Metastatic Pancreatic Carcinoma in the Ovary (tissue), 1 donor: ENCODE data around the genes CDC7 and TMED5.

DNA sequence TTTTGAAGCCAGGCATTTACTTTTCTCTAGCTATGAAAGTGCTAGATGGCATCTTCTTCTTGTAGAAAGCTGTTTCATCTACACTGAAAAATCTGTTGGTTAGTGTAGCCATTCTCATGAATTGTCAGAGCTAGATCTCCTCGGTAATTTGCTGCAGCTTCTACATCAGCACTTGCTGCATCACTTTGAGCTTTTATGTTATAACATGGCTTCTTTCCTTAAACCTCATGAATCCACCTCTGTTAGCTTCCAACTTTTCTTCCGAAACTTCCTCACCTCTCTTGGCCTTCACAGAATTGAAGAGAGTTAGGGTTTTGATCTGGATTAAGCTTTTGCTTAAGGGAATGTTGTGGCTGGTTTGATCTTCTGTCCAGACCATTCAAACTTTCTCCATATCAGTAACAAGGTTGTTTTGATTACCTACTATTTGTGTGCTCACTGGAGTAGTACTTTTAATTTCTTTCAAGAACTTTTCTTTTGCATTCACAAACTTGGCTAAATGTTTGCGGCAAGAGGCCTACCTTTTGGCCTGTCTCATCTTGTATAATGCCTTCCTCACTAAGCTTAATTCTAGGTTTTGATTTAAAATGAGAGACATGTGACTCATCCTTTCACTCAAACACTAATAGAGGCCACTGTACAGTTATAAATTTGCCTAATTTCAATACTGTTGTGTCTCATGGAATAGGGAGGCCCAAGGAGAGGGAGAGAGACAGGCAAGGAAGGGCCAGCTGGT lies 66.3 kb downstream of the ZNF644 start:
- PRO-cap = no peak

- PRO-cap = no peak
These were observed 4.6 kb downstream of the ZNF644 start for GRCh38 chr1:91017241-91017553.

GRCh38 chr1:91020940-91021849 lies 640 bp downstream of the ZNF644 start:
- PRO-cap = bidirectional peak, plus-strand start at chr1:91021597, minus-strand start at chr1:91021459

GRCh38 chr1:91091749-91092111 lies 69.9 kb upstream of the ZNF644 start:
- PRO-cap = no peak

DNA sequence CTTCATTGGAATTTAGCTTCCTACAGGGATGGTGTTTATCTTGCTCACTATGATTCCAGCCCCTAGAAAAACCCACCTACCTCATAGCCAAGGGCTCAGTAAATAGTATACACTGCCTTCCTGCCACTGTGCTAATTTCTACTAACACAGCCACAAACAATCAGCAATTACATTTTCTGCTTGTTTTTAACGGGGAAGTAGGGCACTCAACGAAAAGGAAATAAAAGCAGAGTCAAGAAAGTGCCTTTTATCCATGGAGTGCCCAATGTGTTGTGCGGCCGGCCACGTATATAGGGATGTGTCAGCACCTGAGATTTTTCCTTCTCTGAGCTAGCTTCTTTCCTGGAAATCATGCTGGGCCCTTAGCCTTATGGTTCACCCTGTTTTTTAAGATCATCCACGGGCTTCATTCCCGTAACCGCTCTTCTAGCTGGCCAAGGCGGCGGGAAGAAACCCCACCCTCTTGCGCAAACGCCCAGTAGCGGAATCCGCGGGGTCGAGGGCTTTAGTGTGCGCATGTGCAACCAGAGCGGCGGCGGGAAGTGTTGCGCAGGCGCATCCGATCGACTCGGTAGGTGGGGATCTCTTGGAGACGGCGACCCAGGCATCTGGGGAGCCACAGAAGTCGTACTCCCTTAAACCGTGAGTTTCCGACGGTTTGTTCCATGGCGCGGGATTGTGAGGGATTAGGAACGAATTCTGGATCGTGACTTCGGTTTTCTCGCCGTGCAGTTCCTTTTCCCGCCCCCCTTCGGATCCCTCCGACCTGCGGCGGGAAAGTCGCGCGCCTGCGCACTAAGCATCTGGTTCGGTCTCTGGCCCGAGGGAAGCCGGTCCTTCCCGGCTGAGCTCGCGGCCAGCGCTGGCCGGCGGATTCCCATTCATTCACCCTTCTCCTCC lies at the start of gene CDC7:
TSS of gene CDC7 (plus strand) at position 545 of the 900 bp plus-strand sequence.
- PRO-cap = unidirectional peak, plus-strand start at position 806 of the sequence

- PRO-cap = no peak
These were observed 150.2 kb downstream of the CDC7 start for GRCh38 chr1:91650568-91651493.

- PRO-cap = no peak
These were observed 149.8 kb downstream of the TGFBR3 start for GRCh38 chr1:91736034-91736580.

DNA sequence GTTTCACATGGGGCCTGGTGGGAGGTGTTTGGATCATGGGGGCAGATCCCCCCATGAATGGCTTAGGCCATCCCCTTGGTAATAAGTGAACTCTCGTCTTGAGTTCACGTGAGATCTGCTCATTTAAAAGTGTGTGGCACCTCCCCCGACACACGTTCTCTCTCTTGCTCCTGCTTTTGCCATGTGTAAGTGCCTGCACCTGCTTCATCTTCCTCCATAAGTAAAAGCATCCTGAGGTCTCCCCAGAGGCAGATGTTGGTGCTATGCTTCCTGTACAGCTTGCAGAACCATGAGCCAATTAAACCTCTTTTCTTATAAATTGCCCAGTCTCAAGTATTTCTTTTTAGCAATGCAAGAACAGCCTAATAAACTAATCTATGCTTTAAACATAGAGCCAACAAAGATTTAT lies 147.6 kb downstream of the TGFBR3 start:
- PRO-cap = no peak

DNA sequence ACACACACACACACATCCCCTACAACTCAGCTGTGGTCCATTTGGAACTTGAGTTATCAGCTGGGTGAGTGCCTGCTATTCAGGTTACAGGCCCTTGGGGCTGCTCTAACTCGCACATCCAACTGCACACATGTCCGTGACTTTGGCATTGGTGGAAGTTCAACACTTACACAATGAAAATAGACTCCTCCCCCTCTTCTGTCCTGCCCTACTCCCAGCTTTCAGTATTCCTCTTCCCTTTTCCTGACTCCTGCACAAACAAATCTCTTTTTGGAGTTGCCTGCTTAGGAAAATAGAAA lies 141.0 kb downstream of the TGFBR3 start:
- PRO-cap = no peak

GRCh38 chr1:91749665-91750433 lies 136.1 kb downstream of the TGFBR3 start:
- PRO-cap = no peak

GRCh38 chr1:91805299-91805836 lies 80.6 kb downstream of the TGFBR3 start:
- PRO-cap = no peak

DNA sequence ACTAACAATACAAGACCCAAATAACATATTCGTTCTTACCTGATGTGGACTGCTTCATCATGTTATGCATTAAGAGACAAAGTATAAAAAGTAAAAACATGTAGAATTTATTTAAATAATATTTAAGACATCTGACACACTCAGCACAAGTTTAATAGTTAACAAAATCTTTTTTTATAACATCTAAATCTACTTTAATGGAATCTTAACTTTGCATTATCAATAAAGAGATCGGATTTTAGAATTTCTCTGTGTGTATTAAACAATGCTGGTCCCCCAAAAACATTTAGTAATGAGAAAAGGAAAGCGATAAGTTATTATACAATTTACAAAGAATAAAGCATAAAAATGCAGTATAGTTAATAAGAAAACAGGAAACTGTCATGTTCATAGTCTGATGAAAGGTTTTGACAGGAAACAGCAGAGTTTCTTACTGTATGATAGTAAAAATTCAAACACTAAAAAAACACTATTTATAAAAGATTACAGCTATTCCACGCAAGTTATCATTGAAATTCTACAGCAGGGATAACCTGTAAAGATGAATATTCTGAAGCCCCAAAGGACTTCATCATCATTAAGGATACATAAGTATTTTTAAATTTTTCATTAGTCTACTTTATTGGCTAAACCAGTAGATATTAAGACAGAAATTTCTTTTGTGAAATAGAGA lies 49.4 kb upstream of the GFI1 start:
- PRO-cap = no peak

- PRO-cap = no peak
These were observed 71.0 kb downstream of the EVI5 start for GRCh38 chr1:92713852-92714317.

- PRO-cap = no peak
These were observed 41.8 kb downstream of the DIPK1A start for GRCh38 chr1:92919294-92919996.

DNA sequence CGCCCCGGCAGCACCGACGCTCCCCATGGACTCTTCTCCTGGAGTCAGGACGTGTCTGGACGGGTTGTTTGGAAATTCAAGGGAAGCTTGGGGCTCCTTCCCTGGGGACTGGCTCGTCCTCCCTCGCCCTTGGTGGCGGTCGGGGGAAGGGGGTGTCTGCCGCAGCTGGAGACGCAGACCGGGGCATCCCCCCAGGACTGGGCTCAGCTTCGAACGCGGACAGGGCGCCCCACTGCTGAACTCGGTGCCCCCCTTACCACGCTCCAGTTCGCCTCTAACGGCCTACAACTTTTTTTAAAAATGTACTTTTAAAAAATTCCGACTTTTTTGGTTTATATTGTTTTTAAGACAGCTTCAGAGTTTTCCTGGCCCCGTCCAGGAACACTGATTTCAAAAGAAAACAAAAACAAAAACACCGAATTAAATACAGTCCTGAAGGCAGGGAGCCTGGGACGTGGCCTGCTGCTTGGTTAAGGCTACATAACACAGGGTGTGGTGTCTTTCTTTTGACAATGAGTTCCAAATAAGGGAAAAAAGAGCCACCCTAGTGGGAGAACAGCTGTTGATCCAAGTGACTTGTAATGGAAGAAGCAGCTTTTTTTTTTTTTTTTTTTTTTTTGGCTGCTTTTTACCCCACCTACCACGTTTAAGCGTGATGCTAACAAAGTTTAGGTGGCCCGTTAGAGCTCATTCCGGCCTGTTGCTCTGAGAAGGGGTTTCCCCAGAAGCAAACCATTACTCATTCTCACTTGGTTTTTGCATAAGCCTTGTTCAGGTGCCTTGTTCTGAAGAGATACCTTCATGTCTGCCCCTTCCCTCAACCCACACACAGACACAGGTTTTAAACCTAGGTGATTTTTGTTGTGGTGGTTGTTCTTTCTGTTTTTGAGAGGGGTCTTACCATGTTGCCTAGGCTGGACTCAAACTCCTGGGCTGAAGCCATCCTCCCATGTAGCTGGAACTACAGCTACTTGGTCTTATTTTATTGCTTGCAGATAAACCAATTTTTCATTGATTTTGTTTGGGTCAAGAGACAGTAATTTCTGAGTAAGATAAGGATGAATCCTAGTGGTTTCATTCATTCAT lies 999 bp upstream of the DIPK1A start:
- PRO-cap = no peak

GRCh38 chr1:93124387-93125308 lies 45.6 kb downstream of the MTF2 start:
- PRO-cap = no peak

DNA sequence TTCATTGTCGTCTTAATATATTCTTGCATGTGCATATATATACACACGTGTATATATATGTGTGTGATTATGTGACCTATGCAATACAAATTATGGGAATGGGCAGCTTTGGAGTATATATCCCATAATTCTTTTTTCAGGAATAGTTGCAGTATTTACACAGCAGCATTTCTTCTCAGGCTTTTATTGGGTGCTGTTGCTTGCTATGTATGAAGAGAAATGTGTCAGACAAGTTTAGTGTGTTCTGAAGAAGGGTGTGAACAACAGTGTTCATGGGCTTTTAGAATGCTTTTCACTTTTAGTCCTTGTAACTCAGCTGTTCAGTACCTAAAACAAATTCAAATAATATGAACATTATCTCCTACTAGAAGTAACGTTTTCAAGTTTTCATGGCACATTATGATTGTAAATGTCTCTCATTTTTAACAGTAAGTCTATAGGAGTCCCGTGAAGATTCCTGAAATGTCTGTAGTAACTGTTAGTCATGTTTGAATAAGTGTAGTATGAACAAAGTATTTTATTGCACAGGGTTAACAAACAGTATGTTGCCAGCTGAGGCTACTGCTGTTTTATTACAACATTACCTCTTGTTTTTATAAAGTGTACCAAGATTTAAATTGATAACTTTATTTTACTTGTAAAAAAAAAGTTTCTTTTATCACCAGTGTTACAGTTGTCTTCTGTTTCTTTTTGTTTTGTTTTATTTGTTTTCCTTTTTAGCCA lies 42.5 kb downstream of the TMED5 start:
- PRO-cap = no peak

GRCh38 chr1:93179461-93180589 lies at the start of gene TMED5:
TMED5 (minus strand) TSS chr1:93180413.
- PRO-cap = bidirectional peak, plus-strand start at chr1:93179983, minus-strand start at chr1:93179861; bidirectional peak, plus-strand start at chr1:93180724, minus-strand start at chr1:93180429

- PRO-cap = no peak
These were observed 21.2 kb downstream of the DR1 start for GRCh38 chr1:93366720-93367594.

GRCh38 chr1:93516057-93516809 lies 68.3 kb downstream of the FNBP1L start:
- PRO-cap = no peak